Metastatic Lung Carcinoma in the Adrenal Gland (tissue), 1 donor: ENCODE measurements around the gene FICD.

GRCh38 chr12:108514734-108515935, at the start of gene FICD:
Gene FICD (plus strand): TSS chr12:108515277.
- PRO-cap = bidirectional peak, plus-strand start at chr12:108515273, minus-strand start at chr12:108515050

- PRO-cap = no peak
Observed at GRCh38 chr12:108518676-108519444, 3.8 kb downstream of the FICD start.

DNA sequence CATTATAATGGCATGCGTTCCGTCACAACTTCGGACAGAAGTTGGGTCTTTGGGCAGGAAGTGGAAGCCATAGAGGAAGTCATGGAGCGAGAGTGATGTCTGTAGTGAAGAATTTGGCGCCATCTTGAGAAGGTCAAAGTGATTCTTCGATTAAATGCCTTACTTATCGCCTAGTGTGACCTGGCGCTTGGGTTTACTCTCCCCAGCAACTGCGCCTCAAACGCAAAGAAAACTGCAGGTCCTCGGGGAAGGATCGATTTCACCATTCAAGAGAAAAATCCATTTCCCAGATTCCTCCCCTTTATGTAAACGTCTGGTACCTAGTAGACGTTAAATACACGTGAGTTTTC, 362 bp upstream of the SART3 start:
- PRO-cap = bidirectional peak, plus-strand start at position 72 of the sequence, minus-strand start outside the sequence

DNA sequence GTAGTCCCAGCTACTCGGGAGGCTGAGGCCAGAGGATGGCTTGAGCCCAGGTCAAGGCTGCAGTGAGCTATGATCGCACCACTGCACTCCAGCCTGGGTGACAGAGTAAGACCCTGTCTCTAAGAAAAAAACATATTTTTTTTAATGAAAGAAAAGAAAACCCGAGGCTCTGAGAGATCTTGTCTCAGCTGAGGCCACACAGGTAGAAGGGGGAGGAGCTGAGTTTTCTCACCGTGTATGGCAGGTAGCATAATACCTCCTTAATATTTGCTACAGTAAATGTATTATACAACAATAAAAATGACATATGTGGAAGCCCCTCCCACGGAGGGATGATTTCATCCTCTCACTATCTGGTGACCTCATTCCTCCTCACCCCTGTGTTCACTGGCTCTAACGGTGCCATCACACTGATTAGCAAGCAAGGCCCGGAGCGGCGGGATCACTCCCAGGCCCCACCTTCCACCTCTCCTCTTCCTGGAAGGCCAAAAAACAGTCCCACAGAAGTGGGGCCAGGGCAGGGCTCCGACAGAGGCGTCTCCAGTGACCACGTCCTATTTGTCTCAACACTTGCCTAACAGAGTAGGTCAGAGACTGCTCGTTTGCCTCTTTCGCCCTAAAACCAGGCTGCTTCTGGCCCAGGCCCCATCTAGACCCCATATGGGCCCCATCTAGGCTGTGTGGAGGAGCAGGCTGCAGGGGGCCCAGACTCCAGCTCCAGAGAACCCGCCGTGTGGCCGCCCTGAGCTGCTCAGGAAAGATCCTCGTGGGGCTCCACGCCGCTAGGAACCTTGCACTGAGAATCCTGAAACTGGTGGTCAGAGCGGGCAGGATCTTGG, 3.9 kb downstream of the SELPLG start:
- PRO-cap = unidirectional peak, plus-strand start at position 413 of the sequence; unidirectional peak, plus-strand start at position 495 of the sequence

GRCh38 chr12:108641019-108641937, 7.6 kb upstream of the SELPLG start:
- PRO-cap = no peak

DNA sequence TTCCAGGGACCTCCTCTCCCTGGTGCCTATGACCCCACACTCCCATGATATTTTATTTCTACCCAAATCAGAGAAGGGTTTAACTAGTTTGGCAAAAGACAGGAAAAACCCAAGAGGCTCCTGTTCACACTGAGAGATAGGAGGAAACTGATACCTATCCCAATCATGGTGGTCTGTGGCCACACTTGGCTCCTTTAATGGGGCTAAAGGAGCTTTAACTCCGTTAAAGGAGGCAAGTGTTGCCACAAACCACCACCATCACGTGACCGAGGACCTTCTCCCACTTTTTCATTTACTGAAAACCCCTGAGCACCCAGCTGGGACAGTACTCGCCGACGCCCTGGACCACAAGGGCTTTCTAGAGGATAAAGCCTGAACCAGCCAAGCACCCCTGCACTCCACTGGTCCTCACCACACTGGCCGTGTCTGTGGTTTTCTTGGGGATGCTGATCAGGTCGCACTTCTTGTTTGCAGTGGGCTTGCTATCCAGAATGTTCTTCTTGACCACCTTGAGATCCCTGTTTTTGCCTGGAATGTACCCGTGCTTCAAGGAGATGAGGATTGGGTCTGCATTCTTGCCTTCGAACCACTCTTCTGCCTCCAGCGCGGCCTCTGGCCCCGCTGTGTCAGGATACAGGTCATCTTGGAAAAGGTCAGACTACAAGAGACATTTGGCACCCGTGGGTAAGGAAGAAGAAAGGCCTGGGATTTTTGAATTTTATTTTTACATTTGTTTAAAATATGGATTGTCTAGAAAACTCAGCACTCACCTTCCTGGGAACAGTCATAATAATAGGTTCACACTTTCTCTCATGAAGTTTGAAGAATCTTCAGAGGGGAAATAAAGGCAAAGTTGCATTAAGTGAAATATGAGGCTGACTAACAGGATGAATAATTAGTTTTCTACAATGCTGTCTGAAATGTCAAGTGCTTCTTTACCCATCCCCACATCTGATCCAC, 14.8 kb upstream of the SELPLG start:
- PRO-cap = no peak

DNA sequence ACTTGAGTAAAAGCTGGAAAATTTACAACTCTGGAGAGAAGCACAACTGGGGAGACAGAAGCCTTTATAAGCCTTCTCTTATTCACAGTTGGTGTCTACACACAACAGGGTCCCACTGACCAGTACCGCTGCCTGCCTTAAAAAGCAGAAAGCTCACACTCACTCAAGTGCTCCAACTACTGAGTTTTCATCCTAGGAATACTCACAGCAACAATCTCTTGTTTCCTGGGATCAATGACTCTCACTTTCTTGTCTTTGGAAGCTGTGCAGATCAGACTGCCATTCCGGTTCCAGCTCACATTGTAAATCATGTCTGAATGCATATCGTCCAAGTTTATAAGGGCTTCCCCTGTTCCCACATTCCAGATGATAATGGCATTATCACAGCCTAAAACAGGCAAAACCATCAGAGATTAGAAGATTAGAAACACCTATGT, 24.9 kb upstream of the SELPLG start:
- PRO-cap = no peak

- PRO-cap = no peak
Observed at GRCh38 chr12:108696319-108697115, 34.8 kb downstream of the CORO1C start.

DNA sequence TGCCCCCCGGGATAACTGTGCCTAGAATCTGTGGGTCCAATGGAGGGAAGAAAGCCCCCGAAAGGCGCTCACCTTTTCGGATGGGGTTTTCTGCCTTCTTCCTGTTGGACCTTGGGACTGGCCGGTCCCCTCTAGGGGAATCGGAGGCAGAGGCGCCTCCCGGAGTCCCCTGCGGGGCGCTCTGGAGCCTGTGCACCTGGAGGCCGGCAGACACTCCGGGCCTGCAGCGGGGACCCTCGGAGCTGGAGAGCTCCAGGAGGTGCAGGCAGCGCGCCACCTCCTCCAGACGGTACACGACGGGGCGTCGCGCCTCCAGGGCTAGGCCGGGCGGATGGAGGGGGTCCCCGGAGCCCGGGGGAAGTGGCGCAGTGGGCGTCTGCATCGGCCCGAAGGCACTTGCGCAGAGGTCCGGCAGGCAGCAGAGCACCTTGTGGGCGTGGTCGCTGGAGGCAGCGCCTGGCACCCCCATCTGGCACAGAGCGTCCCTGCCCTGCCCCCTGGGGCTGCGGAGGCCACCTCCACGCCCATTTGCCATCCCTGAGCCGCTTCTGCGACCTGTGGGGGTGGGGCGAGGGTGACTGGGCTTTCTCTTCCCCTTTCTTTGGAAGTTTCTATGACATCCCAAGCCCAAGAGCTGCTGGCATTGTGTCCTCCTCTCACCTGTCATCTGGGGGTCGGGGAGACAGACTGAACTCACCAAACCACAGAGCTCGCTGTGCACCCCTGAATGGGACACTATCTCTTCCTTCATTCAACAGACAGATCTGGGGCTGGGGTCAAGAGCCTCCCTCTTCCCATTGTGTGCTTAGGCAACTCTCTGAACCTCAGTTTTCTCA, 37.4 kb upstream of the CORO1C start:
- PRO-cap = bidirectional peak, plus-strand start at position 614 of the sequence, minus-strand start at position 430 of the sequence

DNA sequence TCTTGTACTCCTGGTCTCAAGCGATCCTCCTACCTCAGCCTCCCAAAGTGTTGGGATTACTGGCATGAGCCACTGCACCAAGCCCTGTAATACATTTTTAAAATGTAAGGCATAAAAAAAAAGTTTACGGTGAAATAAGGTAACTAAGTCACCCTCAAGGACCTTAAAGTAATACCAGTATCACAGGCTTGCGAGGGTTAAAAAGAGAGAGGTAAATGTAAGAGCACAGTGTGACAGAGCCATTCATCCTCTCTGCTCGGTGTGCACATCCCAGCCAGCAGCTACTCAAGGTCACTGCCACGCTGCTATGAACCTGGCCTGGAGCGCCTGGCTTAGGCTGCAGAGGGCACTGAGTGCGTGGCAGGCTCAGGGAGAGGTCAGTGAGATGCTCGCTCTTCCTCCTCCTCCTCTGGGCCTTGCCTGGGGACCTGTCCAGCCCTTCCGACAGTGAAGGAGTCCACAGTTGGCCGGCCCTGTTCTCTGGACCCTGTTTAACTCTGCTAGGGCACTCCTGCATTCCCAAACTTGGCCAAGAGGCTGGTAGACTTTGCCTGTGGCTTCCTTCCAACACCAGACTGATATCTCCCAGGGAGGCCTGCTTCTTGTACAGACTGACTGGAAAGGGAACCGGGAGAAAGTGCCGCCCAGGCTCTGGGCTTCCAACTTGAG, 62.4 kb upstream of the CORO1C start:
- PRO-cap = no peak

DNA sequence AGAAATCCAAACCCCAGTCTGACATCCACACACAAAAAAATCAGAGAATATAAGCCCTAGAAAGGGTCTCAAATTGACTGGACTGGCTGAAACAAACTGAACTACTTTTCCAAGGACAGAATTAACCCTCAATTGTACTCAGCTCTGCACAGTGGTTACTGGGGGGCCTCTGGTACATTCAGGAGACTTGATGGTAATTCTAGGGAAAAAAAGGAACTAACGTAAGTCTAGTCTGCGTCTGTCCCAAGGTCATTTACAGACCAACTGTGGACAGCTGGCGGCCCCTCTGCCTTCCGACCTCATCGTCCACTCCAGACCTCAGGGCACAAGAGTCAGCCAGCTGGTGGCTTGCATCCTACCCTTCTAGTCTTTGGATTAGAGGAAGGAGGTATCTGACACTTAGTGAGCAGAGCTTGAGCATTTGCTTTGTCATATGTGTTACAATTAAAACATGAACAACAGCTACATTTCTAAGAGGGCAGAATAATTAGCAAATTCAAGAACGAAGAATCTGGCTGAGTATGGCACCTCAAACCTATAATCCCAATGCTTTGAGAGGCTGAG, 36.7 kb downstream of the SSH1 start:
- PRO-cap = no peak

GRCh38 chr12:108825985-108826837, 31.2 kb downstream of the SSH1 start:
- PRO-cap = no peak

DNA sequence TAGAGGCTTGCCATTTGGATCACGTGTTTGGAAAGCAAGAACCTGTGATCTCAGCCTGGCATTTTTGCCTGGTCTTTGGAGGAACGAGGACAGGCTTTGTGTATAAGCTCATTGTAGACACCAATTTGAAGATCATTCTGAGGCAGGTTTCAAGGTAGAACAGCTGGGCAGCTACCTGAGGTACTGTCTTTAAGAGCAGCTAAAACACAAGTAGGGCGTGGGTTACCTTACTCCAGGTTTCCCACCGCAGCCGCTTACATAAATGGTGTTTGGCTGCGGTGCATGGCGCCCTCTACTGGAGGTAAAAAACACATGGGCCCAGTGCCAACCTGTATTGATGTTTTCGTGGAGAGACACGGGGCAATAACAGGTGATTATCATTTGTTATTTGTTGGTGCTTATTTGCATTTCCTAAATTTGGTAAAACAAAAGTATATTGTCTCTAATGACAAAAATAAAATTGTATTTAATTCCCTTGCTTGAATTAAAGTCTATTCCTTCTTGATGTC, 69.8 kb downstream of the SVOP start:
- PRO-cap = no peak

GRCh38 chr12:109069443-109070675, 17.5 kb downstream of the USP30 start:
- PRO-cap = no peak

- PRO-cap = no peak
Observed at GRCh38 chr12:109084450-109084854, 8.8 kb downstream of the ALKBH2 start.

GRCh38 chr12:109085680-109086379, 7.4 kb downstream of the ALKBH2 start:
- PRO-cap = no peak

GRCh38 chr12:109099244-109099762, 1.9 kb downstream of the UNG start:
- PRO-cap = no peak

DNA sequence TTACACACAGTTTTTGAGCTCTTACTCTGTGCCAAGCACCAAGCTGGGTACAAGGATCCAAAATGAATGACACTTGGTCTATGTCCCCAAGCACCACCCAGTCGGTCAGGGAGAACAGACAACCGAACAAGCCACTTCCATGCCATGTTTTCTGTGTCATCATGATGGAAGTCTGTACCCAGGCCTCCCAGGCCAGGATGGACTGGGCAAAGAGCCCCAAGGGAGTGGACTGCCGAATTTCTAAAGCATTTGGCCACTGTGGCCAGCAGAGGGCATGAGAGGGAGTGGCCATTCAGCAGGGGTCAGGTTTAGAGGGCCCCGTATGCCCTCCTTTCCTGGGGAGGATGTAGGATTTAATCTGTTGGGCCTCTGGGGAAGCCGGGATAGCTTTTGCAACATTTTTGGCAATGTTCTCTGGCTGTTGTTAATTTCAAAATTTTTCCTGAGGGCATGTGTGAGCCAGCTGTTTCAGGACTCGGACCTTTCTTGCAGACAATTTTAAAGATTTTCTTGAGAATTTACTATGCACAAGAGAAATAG, 17.8 kb downstream of the ACACB start:
- PRO-cap = no peak

DNA sequence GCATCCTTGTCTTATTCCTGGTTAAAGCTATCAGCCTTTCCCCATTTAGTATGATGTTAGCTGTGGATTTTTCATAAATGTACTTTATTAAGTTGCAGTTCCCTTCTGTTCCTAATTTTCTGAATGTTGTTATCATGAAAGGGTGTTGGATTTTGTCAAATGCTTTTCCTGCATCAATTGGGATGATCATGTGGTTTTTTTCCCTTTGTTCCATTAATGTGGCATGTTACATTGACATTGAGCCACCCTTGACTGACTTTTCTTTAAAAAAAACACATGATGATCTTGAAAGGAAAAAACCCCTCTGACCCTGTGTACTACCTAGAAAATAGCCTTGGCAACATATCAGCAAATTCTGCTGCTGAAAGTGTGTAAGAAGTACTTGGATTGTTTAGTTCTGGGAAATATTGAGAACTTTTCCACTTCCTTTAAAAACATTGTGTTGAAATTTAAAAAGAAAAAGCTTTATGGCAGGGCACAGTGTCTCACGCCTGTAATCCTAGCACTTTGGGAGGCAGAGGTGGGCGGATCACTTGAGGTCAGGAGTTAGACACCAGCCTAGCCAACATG, 20.6 kb downstream of the ACACB start:
- PRO-cap = no peak

- PRO-cap = no peak
Observed at GRCh38 chr12:109266227-109266653, 42.8 kb downstream of the FOXN4 start.